Left lung (tissue), 1 donor: ENCODE results near the genes SSUH2, JAGN1 and IL17RC.

DNA sequence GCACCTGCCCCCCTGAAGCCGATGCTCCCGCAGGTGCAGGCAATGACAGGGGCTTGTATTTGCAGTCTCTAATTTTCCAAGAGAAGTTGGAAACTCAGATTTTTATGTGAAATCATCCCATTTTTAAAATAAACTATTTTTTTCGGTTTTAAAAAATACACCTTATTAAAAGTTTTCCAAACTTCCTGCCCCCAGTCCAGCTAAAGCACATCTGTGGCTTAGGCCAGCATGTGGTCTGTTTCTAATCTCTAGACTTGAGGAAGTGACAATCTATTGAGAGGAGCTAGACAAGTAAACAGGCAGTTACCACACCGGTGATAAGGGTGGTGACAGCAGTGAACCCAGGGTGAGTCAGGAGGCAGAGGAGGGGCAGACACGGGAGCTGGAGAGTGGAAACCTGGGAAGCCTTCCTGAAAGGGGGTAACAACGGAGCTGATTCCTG lies 37.2 kb downstream of the BHLHE40 start:
- PRO-cap = unidirectional peak, minus-strand start at position 213 of the sequence

DNA sequence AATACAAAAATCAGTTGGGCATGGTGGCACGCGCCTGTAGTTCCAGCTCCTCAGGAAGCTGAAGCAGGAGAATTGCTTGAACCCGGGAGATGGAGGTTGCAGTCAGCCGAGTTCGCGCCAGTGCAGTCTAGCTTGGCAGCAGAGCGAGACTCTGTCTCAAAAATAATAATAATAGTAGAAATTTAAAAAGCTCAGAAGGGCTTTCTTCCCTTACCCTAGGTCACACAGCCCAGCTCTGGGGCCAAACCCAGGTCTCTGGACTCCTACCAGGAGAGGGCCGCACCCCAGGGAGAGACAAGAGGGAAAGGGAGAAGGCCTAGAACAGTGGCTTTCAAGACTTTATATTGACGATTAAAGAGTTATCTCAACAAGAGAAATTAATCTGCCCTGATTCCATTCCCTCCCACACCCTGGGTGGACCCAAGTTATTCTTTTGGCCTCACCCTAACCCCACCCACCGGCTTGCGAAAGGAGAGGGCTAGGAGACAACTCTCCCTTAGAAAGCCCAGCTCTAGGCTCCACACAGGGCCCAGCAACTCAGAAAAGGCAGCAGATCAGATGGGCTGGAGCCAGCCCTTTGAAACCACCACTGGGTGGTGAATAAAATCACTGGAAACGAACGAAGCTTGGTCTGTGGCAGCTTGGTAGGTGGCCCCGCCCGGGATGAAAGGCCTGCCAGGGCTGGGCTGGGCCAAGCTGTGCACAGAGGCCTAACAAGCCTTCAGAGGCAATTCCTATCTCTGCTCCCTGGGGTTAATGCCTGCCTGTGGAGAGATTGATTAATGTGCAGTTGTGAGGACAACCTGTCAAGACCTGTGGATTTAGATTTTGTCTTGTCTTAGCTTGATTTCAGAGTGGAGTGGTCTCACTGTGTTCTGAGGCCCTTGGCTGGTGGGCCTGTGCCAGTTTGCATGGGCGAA lies 38.6 kb downstream of the BHLHE40 start:
- PRO-cap = no peak

GRCh38 chr3:5052834-5053217 lies 69.3 kb upstream of the ARL8B start:
- PRO-cap = no peak

GRCh38 chr3:5138606-5139027 lies 16.5 kb downstream of the ARL8B start:
- PRO-cap = unidirectional peak, plus-strand start at chr3:5138901

- PRO-cap = no peak
Observed at GRCh38 chr3:5202848-5203273, 15.4 kb downstream of the EDEM1 start.

- PRO-cap = no peak
Observed at GRCh38 chr3:7024002-7024440, 163.1 kb downstream of the GRM7 start.

- PRO-cap = no peak
Observed at GRCh38 chr3:7740508-7740961, 761.1 kb upstream of the LMCD1 start.

DNA sequence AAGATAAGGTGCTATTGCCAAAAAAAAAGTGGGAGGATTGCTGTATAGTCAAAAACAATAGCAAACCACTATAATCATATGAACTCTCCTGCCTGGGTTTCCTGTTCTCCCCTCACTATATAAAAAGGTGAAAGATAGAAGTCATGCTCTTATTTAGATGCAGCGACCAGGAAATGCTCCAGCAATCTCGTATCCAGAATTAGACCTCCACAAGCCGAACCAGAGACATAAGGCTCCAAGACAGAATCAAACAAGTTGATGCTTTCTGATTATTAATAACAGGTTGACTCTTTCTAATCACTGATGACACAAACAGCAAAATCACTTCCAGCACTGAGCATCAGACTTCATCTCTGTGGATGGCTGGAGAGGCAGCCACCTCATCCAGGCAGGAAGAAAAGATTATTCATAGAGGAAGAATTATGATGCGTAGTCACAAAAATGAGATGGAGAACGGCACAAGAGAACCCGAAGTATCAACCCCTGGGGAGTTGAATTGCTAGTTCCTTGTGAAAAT lies 50.1 kb upstream of the LMCD1 start:
- PRO-cap = no peak

GRCh38 chr3:8509802-8510402 lies 8.3 kb downstream of the LMCD1 start:
- PRO-cap = no peak

DNA sequence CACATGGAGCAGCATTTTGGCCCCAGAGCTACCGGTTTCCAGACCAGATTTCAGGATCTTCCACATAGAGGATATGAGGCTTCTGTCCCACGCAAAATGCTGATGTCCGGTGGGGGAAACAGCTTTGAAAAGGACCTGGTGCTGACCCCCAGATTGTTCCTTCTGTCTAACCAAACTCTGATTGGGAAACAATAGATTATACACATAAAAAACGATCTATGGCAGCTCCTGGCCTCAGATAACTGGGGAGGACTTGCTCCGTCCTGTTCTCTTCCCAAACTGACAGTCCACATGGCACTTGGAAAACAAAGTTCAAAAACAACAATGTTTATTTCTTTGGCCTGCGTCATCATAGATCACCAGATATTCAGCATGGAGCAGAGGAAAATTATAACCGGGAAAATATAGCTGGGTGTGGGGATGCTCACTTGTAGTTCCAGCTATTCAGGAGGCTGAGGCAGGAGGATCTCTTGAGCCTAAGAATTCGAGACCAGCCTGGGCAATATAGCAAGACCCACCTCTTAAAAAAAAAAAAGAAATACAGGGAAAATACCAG lies 63.8 kb downstream of the SSUH2 start:
- PRO-cap = unidirectional peak, minus-strand start at position 281 of the sequence

DNA sequence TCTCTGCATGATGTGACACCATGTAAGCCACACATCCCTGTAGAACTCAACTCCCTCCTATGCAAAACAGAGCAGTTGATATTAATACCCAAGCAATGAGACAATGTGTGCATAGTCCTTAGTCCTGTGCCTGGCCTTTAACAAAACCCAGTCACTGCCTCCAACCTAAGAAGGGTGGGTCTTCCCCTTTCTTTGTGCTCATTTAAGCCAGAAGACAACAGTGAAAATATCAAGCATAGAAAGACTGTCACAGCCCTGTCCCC lies 6.1 kb downstream of the SSUH2 start:
- PRO-cap = no peak

- PRO-cap = no peak
Observed at GRCh38 chr3:8644650-8645031, at the start of gene SSUH2. Gene SSUH2 (minus strand): TSS chr3:8644798.

- PRO-cap = no peak
Observed at GRCh38 chr3:8710380-8710525, 23.3 kb upstream of the CAV3 start.

- PRO-cap = no peak
Observed at GRCh38 chr3:9230480-9231165, 18.8 kb downstream of the SRGAP3 start.

DNA sequence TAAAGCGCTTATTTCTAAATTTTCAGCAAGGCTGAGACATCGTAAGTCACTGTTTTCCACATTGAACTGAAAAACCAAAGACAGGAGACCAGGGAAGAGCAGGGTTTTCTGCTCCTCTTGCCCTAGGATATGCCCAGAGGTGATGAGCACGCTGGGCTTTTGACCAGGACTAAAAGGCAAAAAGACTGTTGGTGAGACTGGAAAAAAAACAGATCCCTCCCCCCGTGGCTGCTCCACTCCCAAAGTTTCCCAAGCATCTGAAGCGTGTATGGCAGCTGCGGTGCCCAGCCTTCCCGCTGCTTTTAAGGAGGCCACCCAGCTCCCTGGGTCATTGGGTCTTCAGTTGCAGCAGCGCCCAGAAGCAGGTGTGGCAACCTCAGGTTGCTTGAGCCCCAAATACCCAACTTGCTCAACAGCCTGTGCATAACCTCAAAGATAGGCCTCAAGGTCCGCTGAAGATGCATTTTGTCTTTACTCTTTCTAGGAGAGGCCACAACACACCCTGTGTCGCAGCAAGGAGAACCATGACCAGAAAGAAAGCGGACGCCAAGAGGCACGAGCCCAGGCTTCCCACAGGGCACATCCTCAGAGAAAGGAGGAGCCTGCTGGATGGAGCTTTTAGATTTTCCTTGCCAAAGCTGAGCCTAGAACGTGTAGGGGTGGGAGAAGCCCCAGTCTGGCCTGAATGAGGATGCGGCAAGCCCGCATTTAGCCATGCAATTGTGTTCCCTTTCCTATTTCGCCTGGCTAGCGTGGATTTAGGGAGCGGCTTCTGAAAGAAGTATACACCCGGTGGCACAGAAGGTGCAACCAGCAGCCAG lies 2.0 kb downstream of the SRGAP3 start:
- PRO-cap = no peak

- PRO-cap = no peak
Observed at GRCh38 chr3:9447617-9448562, 50.5 kb downstream of the SETD5 start.

DNA sequence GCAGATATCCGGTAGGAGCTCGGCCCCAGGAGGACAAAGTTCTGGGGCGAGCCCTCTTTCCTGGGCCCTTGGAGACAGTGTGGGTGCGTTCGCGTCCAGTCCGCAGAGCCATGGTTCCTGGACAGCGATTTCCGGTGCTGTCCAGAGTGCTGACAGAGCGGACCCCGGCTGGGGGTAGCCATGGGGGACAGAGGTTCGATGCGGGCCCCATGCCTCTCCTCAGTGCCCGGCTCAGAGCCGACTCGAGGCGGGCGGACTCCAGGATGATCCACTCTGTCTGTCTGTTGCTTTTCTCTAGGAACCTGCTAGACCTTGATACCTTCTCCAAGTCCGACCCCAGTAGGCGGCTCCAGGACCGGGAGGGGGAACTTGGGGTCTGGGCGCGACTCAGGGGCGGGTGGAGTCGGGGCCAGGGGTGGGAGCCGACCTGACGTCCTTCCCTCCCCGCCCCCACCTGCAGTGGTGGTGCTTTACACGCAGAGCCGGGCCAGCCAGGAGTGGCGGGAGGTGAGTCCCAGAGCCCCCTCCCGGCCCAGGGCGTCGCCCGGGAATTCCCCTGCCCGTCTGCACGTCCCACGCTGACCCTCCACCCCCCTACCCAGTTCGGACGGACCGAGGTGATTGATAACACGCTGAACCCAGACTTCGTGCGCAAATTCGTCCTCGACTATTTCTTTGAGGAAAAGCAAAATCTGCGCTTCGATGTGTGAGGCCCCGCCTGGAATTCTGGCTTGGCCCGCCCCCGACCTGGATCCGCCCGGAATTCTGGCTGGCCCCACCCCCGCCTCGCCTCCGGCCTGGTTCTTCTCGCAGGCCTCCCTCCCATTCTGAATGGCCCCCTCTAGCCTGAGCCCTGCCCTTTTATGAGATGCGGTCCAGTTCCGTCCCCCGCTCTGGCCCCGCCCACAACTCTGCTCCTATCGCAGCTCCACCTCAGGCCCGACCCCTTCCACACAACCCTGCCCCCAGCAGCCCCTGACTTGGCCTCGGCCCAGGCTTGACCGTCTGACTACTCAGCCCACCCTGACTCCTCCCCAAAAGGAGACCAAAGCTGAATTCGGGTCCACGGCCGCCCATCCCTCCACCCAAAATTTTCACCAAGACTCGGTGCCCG lies 1.0 kb downstream of the CPNE9 start:
- PRO-cap = no peak

- PRO-cap = no peak
Observed at GRCh38 chr3:9748721-9748920, 1.1 kb upstream of the OGG1 start.

GRCh38 chr3:9890279-9891483 lies at the start of gene JAGN1:
Gene JAGN1 (plus strand): TSS chr3:9890610.
- PRO-cap = bidirectional peak, plus-strand start at chr3:9890616, minus-strand start at chr3:9890476; bidirectional peak, plus-strand start at chr3:9891052, minus-strand start at chr3:9890927

GRCh38 chr3:9916827-9917751 lies at the start of gene IL17RC:
Gene IL17RC (plus strand): TSS chr3:9917098.
- PRO-cap = bidirectional peak, plus-strand start at chr3:9917098, minus-strand start at chr3:9917028